ENCODE measurements around the genes ATF6B and HLA-DPB1.

DNA sequence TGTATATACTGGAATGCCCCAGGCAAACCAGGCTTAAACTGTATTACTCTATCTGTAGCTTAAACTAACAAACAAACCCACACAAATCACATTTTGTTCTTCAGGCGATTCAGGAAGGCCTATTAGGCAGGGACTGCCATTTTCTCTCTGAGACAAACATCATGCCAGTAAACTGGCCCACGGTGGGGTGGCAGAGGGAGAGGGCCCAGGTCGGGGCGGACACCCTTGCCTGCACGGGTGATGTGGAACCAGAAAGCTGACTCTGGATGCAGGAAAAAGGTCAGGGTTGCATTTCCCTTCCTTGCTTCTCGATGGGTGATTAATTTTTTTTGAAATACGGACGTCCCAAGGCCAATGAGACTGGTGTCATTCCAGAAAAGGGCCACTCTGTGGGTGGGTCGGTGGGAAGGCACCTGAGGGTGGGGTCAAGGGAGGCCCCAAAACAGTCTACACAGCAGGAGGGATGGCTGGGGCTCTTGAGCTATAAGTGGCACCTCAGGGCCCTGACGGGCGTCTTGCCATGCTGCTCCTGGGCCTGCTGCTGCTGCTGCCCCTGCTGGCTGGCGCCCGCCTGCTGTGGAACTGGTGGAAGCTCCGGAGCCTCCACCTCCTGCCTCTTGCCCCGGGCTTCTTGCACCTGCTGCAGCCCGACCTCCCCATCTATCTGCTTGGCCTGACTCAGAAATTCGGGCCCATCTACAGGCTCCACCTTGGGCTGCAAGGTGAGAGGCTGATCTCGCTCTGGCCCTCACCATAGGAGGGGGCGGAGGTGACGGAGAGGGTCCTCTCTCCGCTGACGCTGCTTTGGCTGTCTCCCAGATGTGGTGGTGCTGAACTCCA, 9.2 kb upstream of the C4B start:
- RRBS = no CpG with 5 or more reads among the region's 22 CpGs

GRCh38 chr6:32010700-32011500, 3.7 kb upstream of the C4B start:
- RRBS = no CpG with 5 or more reads among the region's 34 CpGs

DNA sequence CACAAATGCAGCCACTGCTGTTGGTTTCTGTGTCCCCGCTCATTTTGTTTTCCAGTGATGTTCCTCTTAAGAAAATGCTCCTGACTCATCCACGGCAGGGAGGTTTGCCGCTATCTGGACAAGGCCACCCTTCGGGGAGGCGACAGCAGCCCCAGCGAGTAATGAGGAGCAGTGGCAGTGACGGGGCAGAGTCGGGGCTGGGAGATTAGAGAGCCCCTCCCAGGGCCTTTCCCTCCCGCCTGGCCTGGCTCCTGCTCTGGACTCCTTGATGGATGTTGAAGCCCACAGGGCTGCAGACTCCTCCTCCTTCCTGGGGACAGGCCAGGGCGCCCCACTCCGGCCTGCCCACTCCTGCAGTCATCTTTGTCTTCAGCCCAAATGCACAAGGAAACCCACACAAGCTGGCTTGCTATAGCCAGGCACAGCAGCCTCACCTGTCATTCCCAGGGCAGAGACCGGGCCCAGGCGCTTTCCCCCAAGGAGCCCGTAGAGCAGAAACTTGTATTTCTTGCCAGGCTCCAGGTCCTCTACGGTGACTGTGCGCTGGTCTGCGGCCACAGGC, 7.6 kb downstream of the CYP21A2 start:
- RRBS = no CpG with 5 or more reads among the region's 17 CpGs

GRCh38 chr6:32084182-32085015, 24.7 kb downstream of the TNXB start:
- RRBS = no CpG with 5 or more reads among the region's 20 CpGs

- RRBS = no CpG with 5 or more reads among the region's 11 CpGs
These were observed 2.3 kb upstream of the TNXB start for GRCh38 chr6:32111086-32112148.

- RRBS = no CpG with 5 or more reads among the region's 9 CpGs
These were observed 3.2 kb upstream of the TNXB start for GRCh38 chr6:32112198-32112926.

DNA sequence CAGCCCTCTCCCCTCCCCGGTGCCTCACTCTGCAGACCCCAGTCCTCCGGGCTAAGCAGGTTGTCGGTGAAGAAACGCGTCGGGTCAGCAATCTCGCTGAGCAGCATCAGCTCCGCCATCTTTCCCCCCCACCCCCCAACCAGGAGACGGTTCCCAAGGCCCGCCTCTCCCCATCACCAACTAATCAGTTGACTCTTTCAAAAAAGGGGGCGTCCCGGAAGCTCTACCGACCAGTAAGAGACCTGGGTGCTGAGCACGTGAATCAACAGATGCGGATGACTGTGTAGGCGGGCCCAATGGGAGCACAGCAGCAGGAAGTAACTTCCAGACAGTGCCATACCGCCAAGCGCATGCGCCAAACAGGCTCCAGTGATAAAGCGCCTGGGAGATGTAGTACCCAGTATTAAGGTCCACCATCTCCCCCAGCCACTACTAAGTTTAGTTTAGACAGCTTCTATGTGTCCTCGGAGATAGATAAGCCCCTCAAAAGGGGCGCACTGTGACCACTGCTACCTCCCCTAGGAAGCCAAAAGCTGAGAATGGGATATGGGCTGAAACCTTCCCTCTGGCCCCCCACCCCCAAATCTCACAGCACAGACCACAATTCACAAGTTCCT, at the start of gene ATF6B:
Gene ATF6B, minus strand, starts transcription at position 158 of the 617 bp plus-strand sequence.
- RRBS = no CpG with 5 or more reads among the region's 22 CpGs

GRCh38 chr6:32129242-32129684, 825 bp downstream of the FKBPL start:
- RRBS = no CpG with 5 or more reads among the region's 10 CpGs

GRCh38 chr6:32179883-32180830, 2.0 kb downstream of the RNF5 start:
- RRBS = 79% methylated on average over 2 of the region's 13 CpGs

DNA sequence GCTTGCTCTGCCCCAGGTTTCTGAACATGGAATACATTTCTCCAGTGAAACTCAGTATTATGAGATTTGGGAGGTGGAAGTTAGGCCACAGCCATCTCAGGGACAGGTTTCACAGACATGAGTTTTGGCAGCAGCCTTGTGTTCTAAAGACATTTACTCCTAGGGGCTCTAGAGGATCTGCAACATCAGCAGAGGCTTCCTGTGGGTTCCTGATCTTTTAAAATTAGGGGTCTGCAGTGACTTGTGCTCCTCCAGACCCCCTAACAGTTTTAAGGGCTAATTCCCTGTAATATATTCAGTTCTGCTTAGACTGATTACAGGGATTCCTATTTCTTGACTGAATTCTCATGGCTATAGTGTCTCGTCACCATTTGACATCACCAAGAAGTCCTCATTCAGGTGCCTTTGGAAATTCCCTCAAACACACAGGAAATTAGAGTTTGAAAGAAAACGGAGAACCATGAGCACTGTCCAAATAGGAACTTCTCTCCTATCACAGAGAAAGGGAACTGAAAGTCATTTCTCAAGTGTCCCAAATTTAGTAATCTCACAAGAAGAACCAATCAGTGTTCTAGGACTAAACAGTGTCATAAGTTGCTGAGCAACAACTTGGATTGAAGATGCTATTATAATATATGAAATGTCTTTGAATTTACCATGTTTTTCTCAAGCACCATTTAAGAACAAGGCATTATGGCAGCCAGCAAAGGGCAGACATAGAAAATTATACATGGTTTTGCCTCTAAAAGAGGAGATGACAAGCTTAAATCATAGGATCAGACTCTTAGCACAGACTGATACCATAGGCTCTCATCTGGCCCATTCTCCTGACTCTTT, 2.4 kb upstream of the HLA-DRA start:
- RRBS = no CpG with 5 or more reads among the region's 2 CpGs

- RRBS = no CpG with 5 or more reads among the region's 9 CpGs
These were observed 10.7 kb downstream of the HLA-DRB1 start for GRCh38 chr6:32578700-32579549.

DNA sequence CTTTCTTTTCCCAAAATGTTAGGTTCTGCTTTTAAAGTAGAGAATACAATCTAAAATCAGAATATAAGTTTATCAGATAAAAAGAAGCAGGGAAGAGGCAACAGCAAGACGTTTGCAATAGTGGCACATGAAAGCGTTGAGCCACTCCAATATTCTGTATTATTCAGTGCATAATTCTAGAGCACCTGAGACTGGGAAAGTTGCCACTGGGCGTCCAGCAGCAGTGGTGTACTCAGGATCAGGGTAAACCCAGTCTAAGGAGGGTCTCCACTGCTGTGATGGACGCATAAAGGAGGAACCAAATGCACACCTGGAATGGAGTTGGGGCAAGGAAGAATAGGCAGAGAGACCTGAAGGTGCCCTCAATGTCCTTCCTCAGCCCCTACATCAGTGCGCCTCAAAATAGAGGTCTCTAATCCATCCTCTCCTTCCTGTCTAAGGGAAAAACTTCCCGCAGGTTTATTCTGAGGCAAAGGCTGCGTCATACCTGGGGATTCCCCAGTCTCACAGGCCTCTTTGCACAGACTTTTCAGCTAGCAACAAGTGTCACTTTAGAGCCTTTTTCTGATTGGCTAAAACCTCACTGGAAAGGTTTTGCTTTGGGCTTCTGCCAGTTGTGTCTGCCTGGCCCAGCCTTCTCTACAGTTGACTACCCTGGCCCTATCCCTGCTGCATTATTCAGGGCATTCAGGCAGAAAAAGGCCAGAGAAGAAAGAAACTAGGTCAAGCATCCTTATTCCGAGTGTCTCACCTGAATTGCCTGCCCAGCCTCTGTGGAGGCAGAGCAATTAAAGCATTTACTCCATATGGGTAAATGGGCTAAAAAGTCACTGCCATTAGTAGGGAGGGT, 1.7 kb upstream of the HLA-DQB1 start:
- RRBS = no CpG with 5 or more reads among the region's 8 CpGs

GRCh38 chr6:32842083-32842282, 1.9 kb downstream of the PSMB8 start:
- RRBS = no CpG with 5 or more reads among the region's 4 CpGs

GRCh38 chr6:32854799-32855291, 853 bp downstream of the PSMB9 start:
- RRBS = no CpG with 5 or more reads among the region's 8 CpGs

DNA sequence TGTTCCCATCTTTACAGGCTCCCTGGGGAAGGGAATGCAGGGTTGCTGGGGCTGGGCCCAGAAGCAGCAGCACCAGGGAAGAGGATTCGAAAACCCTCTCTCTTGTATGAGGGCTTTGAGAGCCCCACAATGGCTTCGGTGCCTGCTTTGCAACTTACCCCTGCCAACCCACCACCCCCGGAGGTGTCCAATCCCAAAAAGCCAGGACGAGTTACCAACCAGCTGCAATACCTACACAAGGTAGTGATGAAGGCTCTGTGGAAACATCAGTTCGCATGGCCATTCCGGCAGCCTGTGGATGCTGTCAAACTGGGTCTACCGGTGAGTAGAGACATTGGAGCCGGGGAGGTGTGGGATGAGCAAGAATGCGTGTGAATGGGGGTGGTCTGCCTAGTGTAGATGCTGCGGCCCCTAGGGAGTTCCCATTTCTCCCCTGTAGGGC, 6.1 kb downstream of the BRD2 start:
- RRBS = 3% methylated on average over 4 of the region's 10 CpGs

DNA sequence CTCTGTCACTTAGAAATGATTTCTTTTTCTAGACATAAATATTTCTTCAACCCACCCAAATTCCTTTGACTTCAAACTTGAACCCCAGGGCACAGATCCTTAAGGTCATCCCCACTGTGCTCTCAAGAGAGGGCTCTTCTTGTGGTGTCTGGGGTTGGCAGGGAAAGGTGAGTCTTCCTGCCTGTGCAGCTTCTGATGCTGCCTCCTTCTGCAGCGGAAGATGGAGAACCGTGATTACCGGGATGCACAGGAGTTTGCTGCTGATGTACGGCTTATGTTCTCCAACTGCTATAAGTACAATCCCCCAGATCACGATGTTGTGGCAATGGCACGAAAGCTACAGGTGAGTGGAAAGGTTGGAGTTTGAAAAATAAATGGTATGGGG, 8.8 kb downstream of the BRD2 start:
- RRBS = no CpG with 5 or more reads among the region's 6 CpGs

GRCh38 chr6:32983469-32984274, 15.3 kb downstream of the BRD2 start:
- RRBS = no CpG with 5 or more reads among the region's 5 CpGs

- RRBS = no CpG with 5 or more reads among the region's 14 CpGs
These were observed at the start of gene HLA-DPB1 for GRCh38 chr6:33075150-33076285. HLA-DPB1 (plus strand) TSS chr6:33075990.

DNA sequence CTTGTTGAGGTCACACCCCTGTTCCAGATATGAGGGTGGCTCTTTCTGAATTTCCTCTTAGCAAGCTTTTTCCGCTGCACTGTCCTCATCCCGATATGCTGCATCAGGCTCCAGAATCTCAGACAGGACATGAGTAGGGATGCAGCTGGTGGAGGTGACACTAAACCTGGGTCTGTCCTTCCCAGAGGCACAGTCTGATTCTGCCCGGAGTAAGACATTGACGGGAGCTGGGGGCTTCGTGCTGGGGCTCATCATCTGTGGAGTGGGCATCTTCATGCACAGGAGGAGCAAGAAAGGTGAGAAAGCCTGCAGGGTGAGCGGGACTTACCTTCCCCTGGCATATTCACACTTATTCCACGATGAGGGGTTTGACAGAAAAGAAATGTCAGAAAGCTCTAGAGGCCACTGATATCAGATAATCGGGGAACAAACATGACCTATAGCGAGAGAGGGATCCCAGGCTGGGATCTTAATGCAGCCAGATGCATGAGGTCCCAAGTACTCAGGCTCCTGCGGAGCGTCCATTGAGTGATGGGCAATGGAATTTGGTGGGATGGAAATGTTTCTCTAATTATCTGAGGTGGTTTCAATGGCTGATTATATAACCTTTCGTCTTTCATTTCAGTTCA, 9.9 kb downstream of the HLA-DPB1 start:
- RRBS = no CpG with 5 or more reads among the region's 12 CpGs

- RRBS = 3% methylated on average over 40 of the region's 55 CpGs
These were observed 30.8 kb downstream of the COL11A2 start for GRCh38 chr6:33161304-33162092.

Measured in pericardium (tissue), 1 donor.